Gastroesophageal sphincter (tissue), 4 donors: ENCODE data around the gene ZDHHC18.

DNA sequence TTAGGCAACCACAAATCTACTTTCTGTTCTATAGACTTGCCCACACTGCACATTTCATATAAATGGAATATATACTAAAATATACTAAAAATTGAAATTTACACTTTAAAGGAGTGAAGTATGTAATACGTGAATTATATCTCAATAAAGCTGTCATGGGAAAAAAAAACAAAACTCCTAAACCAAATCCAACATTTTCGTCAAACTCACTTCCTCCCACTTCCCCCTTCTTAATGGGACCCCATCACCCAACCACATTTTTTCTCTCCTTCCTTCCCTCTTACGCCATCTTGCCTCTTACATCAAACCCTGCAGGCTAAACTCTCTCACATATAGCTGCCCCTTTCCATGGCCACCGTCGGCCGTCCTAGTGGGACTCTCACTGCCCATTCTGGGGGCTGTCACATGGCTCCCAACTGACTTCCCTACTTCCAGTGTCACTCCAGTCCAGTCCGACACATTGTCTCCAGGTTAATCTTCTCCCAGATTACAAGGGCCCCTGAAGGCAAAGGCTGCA is 857 bp downstream of the UBXN11 start:
- PRO-cap, result no peak
- RAMPAGE, long total RNA, 4 experiments, result no peak in any of the 4 experiments

- PRO-cap, result no peak
- RAMPAGE, long total RNA, 4 experiments, result no peak in any of the 4 experiments
These were observed 3.2 kb upstream of the CRYBG2 start for GRCh38 chr1:26357082-26357657.

DNA sequence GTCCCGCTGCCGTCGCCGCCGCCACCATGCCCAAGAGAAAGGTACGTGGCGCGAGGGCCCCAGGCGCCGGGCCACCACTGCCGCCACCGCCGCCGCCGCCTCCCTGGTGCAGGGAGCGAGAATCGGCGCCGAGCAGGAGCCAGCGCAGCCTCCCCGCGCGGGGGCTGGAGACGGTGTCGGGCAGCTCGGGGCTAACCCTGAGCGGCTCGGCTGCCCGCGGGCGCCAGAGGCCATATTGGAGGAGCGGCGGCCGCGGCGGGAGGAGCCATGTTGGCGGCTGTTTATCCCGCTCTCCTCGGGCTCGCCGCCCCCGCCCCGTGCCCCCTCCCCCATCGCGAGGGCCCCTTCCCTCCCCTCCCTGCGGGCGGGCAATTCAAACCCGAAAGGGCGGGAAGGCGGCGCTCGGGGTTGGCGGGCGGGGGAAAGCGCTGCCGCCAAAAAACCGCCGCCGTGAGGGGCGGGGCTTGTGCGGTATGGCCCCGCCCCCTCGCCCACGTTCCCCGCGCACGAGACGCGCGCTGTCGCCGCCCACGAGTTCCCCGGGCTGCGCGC is 423 bp downstream of the HMGN2 start:
- PRO-cap, result unidirectional peak, minus-strand start at position 283 of the sequence; bidirectional peak, plus-strand start outside the sequence, minus-strand start at position 452 of the sequence
- RAMPAGE, long total RNA, 4 experiments, result no peak in any of the 4 experiments

DNA sequence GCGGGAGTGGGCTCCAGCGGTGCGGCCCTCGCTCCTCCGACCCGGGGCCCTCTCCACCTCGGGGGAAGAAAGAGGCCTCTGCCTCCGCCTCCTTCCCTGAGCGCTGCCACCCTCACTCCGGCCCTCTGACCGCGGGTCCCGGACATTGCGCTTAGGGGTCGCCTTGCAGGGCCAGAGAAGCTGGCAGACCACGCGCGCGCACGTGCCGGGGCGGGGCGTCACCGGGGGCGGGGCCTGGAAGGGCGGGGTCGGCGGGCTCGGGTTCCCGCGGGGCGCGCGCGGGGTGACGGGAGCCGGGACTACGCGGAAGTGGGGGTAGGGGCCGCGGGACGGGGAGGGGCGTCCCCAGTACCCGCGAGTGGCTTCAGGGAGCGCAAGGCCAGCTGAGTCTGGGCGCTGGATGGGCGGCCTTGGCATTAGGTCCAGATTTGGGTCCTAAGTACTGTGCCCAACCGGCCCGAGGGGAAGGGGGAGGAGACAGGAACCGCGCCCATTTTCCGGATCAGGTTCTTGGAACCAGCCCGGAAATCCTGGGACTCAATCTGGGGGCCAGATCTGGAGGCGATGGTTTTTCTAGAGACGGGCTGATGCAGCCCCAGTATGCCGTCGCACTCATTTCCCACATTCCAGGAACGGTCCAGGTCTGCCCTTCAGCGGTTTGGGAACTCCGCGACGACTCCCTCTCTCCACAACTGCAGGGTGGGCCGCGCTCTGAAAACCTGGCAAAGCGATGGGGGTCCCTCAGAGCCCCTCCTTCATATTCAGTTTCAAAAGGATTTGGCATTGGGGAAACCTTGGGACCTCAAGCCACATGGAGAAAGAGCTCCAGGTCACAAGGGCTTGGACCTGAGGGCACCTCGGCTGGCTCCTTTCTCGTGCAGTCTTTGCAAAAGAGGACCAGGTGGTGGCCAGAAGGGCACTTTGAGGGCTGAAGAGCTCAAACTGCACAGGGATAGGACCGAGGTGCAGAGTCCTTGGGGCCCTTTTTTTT is 28.5 kb upstream of the RPS6KA1 start:
- PRO-cap, result bidirectional peak, plus-strand start at position 348 of the sequence, minus-strand start at position 182 of the sequence; bidirectional peak, plus-strand start at position 540 of the sequence, minus-strand start at position 412 of the sequence
- RAMPAGE, long total RNA, 4 experiments, result no peak in any of the 4 experiments

GRCh38 chr1:26555454-26556577 is 26.3 kb downstream of the RPS6KA1 start:
- PRO-cap, result no peak
- RAMPAGE, long total RNA, 4 experiments, result no peak in any of the 4 experiments

- PRO-cap, result no peak
- RAMPAGE, long total RNA, 4 experiments, result no peak in any of the 4 experiments
These were observed 18.4 kb upstream of the ARID1A start for GRCh38 chr1:26677258-26677987.

- PRO-cap, result bidirectional peak, plus-strand start at chr1:26696641, minus-strand start at chr1:26696474; bidirectional peak, plus-strand start at chr1:26697115, minus-strand start at chr1:26697042
- RAMPAGE, long total RNA, 4 experiments, result no peak in any of the 4 experiments
These were observed 1.0 kb downstream of the ARID1A start for GRCh38 chr1:26696603-26697449.

GRCh38 chr1:26766014-26766706 is 21.6 kb upstream of the PIGV start:
- PRO-cap, result no peak
- RAMPAGE, long total RNA, 4 experiments, result no peak in any of the 4 experiments

GRCh38 chr1:26800605-26800816 is 12.8 kb downstream of the PIGV start:
- PRO-cap, result no peak
- RAMPAGE, long total RNA, 4 experiments, result no peak in any of the 4 experiments

DNA sequence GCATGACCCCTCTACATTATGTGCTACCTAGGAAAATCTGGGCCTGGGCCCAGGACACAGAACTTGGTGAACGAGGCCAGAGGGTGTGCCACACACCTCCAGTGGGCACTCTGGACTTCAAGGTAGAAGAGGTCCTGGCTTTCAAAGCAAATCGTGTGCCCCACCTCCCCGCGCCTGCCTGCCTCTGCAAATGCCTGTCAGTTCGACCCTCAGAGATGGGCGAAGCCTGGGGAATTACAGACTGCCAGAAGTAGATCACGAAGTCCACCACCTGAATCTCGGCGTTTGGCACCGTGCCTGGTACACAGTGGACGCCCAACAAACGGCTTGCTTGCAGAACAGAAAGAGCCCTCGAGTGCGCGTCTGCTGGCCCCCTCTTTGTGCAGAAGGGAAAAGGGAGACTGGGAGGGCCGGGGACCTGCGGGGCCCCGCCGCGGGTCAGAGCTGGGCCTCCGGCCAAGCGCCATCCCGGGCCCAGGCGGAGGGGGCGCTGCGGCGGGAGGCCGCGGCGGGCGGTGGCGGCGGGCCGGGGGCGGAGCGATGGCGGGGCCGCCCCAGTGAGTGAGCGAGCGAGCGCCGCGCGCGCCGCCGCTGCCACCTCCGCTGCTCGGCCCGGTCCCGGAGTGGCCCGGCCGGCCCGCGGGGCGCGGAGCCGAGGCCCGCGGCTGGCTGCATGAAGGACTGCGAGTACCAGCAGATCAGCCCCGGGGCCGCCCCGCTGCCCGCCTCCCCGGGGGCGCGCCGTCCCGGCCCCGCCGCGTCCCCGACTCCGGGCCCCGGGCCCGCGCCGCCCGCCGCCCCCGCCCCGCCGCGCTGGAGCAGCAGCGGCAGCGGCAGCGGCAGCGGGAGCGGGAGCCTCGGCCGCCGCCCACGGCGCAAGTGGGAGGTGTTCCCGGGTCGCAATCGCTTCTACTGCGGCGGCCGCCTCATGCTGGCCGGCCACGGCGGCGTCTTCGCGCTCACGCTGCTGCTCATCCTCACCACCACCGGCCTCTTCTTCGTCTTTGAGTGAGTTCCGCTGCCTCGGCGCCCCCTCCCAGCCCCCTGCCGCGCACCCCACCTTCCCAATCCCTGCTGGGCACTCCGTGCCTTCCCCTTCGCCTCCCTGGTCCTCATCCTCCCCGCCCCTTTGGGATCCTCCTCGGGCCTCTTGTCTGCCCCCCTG is at the start of gene ZDHHC18:
TSS of gene ZDHHC18 (plus strand) at position 557 of the 1,165 bp plus-strand sequence.
- PRO-cap, result bidirectional peak, plus-strand start at position 564 of the sequence, minus-strand start at position 462 of the sequence
- RAMPAGE, long total RNA, 4 experiments, result no peak in any of the 4 experiments

- PRO-cap, result no peak
- RAMPAGE, long total RNA, 4 experiments, result no peak in any of the 4 experiments
These were observed 2.2 kb downstream of the ZDHHC18 start for GRCh38 chr1:26828375-26829312.

- PRO-cap, result no peak
- RAMPAGE, long total RNA, 4 experiments, result no peak in any of the 4 experiments
These were observed 12.7 kb upstream of the SFN start for GRCh38 chr1:26850143-26850837.

GRCh38 chr1:26862705-26863097 is 248 bp upstream of the SFN start:
- PRO-cap, result no peak
- RAMPAGE, long total RNA, 4 experiments, result no peak in any of the 4 experiments

DNA sequence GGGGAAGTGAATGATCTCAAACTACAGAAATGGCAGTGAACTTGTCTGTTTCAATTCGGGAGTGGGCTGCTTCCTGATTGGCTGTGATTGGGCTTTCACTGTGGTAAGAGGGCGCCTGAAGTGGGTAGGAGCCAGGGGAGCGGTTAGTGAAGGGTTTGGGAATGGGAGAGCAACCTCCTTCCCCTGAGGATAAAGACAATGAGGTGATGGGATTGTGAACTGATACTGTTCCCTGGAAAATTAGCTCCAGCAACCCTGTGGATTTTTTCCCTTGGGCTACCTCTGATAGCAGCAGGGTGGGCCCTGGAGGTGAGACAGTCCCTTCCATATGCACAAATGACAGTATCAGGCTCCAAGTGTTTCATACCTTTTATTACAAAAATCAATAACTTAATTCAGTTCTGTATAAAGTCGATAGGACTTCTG is 2.6 kb downstream of the NR0B2 start:
- PRO-cap, result no peak
- RAMPAGE, long total RNA, 4 experiments, result no peak in any of the 4 experiments

DNA sequence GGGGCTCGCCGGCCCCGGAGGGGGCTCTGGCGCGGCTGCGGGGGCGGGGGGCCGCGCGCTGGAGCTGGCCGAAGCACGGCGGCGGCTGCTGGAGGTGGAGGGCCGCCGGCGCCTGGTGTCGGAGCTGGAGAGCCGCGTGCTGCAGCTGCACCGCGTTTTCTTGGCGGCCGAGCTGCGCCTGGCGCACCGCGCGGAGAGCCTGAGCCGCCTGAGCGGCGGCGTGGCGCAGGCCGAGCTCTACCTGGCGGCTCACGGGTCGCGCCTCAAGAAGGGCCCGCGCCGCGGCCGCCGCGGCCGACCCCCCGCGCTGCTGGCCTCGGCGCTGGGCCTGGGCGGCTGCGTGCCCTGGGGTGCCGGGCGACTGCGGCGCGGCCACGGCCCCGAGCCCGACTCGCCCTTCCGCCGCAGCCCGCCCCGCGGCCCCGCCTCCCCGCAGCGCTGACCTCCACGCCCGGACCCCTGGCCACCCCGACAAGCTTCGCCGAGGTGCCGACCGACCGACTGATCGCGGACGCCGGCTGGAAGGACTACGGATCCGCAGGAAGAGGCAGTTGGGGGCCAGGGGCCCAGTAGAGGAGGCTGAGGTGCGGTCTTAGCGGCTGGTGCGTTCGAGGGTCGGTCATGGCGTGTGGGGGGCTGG is 657 bp downstream of the TRNP1 start:
- PRO-cap, result bidirectional peak, plus-strand start at position 471 of the sequence, minus-strand start at position 217 of the sequence
- RAMPAGE, long total RNA, 4 experiments, result start-site peak on the plus strand in 1 of 4 experiments, centred at position 466 of the sequence, 17 reads per replicate

DNA sequence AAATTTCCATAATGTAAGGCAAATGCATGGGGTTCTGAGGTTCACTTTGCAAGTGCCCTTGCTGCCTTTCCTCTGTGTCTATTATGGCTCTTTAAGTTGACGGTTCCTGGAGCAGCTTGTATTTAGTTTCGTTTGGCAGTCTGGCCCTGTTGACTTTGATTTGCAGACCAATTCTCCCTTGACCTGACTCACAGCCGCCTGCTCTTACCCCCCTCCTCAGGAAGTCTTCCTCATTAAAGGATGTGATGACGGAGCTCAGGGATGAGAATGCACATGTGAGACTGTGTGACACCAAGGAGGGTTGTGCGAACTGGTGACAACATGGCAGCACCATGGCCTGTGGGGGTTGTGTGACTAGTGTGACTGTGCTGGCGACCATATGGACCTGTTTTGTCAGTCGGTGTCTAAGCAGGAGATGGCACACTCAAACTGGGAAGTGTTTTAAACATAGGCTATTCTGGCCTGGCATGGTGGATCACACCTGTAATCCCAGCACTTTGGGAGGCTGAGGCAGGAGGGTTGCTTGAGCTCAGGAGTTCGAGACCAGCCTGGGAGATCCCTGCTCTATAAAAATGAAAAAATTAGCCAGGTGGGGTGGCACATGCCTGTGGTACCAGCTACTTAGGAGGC is 7.3 kb downstream of the TRNP1 start:
- PRO-cap, result bidirectional peak, plus-strand start at position 272 of the sequence, minus-strand start at position 85 of the sequence
- RAMPAGE, long total RNA, 4 experiments, result no peak in any of the 4 experiments

GRCh38 chr1:27009481-27010110 is 3.1 kb downstream of the TENT5B start:
- PRO-cap, result no peak
- RAMPAGE, long total RNA, 4 experiments, result no peak in any of the 4 experiments

DNA sequence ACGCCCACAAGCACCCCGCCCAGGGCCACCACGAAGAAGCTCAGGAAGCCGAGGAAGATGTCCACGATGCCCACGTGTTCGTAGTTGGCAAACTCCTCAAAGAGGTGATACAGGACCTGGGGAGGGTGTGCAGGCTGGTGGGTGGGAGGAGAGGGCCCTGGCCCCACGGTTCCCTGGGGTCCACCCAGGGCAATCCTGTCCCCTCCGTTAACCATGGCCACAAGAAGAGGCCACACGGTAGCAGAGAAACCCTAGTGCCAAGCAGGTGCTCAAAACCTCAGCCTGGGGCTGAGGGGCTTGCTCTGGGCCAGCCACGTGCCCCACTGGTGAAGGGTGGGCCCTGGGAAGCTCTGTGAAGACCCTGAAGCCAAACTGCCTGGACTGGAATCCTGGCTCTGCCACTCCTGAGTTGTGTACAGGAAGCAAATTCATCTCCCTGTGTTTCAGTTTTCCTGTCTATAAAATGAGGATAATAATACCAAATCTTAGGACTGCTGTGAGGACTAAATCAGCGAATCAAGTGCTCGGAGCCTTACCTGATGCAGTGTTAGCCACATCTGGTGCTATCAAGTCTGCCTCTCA is 45.2 kb downstream of the SLC9A1 start:
- PRO-cap, result no peak
- RAMPAGE, long total RNA, 4 experiments, result no peak in any of the 4 experiments

GRCh38 chr1:27136031-27136574 is 18.8 kb downstream of the SLC9A1 start:
- PRO-cap, result no peak
- RAMPAGE, long total RNA, 4 experiments, result no peak in any of the 4 experiments

- PRO-cap, result no peak
- RAMPAGE, long total RNA, 4 experiments, result no peak in any of the 4 experiments
These were observed 2.3 kb downstream of the SLC9A1 start for GRCh38 chr1:27152559-27153177.